Melanocyte of skin (primary cell): ENCODE measurements around a stretch of chr19.

GRCh38 chr19:3089598-3089905, 4.6 kb upstream of the GNA11 start:
- CAGE, long polyA plus RNA, 2 experiments: no peak in any of the 2 experiments

- CAGE, long polyA plus RNA, 2 experiments: no peak in any of the 2 experiments
Observed at GRCh38 chr19:3177142-3177580, 1.4 kb upstream of the S1PR4 start.

DNA sequence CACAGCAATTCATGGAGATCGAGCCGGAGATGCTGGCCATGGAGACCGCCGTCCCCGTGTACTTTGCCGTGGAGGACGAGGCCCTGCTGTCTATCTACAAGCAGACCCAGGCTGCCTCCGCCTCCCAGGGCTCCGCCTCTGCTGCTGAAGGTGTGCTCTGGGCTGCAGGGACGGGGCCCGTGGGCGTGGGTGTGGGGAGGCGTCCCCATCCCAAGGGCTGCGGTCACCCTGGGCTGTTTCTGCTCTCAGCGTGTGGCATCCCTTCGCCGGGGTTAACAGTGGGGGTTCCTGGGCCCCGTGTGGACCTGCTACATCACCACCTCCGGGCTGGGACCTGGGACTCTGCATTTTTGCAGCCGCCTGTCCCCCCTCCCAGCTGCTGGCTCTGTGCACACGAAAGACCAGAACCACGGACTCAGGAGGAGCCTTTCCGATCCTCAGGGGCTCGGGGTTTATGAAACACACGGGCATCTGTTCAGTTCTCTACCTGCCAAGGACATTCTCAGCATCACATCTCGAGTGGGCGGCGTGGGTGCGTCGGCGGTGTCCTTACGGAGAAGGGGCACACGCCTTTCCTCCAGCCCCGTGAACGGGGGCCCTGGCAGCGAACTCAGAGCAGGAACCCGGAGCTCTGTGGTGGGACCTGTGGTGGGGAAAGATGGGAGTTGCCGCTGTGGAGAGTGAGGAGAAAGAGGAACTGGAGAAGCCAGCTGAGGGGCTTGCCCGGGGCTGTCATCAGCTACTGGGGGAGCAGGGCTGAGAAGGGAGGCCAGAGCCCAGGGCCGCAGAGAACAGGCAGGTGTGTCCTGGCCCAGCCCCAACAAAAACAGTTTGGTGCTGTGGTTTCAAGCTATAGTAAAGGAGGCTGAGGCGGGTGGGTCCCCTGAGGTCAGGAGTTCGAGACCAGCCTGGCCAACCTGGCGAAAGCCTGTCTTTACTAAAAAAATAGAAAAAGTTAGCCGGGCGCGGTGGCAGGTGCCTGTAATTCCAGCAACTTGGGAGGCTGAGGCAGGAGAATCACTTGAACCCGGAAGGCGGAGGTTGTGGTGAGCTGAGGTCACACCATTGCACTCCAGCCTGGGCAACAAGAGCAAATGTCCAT, 7.9 kb downstream of the NCLN start:
- CAGE, long polyA plus RNA, 2 experiments: no peak in any of the 2 experiments

GRCh38 chr19:3343882-3344649, 22.3 kb upstream of the NFIC start:
- CAGE, long polyA plus RNA, 2 experiments: no peak in any of the 2 experiments

DNA sequence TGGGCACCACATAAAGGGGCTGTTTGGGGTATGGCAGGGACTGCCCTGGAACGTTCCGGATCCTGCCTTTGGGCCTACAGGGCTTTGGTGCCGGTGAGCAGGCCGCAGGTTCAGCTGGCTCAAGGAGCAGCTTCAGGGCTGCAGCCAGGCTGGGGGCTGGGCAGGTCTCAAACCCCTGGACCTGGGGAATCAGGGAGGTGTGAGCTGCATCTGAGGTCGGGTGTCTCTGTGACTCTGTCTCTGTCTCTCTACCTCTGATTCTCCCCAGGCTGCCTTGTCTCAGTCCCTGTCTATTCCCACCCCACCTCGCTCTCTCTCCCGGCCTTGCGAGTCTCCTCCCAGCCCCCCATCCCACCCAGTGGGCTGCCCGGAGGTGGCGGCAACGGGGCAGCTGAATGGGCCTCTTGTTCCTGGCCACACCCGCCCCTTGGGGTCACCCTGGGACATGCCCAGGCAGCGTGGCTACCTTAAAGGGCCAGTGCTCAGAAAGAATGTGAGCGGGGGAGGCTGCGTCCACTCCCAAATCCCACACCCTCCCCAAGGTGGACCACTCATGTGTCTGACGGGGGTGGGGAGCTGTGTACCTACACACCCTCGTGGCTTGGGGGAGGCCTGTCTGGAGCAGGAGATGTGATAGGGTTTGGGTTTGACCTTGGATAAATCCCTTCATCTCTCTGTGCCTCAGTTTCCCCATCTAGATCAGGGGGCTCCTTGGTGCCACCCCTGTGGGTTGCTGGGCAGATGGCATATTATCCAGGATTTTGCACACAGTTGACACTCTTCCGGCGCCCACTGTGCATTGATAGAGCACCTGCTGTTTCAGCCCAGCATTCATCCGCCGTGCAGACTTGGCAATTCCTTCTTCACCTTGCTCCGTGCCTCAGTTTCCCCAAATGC, 31.2 kb downstream of the NFIC start:
- CAGE, long polyA plus RNA, 2 experiments: no peak in any of the 2 experiments

GRCh38 chr19:3433239-3433891, 47.0 kb downstream of the SMIM24 start:
- CAGE, long polyA plus RNA, 2 experiments: no peak in any of the 2 experiments

GRCh38 chr19:3438997-3439260, 41.4 kb downstream of the SMIM24 start:
- CAGE, long polyA plus RNA, 2 experiments: no peak in any of the 2 experiments

DNA sequence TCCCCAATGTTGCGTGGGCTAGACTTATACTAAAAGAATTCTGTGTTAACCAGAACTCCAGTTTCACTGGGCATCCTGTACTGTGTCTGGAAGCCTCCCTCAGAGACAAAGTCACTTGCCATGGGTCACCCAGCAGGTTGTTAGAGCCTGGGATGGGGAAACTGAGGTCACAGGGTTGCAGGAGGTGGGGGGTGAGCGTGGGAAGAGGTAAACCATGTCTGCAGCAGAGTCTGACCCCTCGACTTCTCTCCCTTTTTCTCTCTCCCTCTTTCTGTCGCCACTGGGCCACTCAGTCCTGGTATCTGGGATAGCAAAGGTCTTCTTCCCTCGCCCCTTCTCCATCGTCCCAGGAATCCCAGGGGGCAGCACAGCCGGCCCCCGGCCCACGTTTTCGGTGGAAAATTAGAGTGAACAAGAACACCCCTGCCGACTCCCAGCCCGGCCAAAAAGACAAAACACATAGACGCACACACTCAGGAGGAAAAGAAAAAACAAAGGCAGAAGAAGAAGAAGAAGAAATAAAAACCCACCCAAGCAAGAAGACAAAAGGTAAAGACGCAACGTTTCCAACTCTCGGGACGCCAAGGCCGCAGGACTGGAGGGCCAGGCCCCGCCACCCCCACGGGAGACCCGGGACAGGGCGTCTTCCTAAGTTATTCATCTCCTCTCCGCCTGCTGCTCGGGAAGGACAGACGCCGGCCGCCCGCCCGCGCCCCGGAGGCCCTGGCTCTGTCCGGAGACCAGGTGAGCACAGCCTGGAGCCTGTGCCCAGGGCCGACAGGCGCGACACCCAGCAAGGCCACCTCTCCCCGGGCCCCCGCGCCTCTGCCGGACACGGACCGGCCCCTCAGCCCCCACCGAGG, 17.6 kb downstream of the SMIM24 start:
- CAGE, long polyA plus RNA, 2 experiments: no peak in any of the 2 experiments

DNA sequence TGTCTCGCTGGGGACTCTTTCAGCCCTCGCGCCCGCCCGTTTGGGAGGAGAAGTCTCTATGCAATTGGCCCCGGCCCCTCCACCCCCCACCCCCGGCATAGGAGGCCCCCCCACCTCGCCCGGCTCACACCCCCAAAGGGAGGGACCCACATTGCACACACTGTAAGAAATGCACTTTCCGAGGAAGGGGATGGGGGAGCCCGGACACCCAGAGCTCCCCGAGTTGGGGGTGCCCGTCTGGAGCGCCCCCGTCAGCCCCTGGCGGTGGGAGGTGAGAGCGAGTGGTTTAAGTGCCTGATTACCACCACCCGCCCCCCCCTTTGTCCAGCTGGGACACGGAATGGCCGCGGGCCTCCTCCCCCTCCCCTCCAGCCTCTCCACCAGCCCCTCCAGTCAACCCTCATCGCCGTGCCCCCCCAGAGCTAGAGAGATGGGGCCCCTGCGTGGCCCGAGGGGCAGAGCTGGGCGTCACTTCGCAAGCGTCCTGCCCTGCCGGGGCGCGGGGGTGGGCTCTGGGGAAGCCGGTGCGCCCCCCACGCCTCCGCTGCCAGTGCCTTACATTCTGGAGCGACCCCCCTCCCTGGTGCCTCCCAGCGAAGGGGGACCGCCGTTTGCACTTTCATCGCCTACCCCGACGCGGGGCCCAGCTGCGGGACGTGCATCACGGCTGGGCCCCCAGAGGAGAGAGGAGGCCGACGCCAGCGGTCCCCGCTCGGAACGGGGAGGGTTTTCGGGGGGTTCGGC, 16.6 kb downstream of the SMIM24 start:
- CAGE, long polyA plus RNA, 2 experiments: no peak in any of the 2 experiments

DNA sequence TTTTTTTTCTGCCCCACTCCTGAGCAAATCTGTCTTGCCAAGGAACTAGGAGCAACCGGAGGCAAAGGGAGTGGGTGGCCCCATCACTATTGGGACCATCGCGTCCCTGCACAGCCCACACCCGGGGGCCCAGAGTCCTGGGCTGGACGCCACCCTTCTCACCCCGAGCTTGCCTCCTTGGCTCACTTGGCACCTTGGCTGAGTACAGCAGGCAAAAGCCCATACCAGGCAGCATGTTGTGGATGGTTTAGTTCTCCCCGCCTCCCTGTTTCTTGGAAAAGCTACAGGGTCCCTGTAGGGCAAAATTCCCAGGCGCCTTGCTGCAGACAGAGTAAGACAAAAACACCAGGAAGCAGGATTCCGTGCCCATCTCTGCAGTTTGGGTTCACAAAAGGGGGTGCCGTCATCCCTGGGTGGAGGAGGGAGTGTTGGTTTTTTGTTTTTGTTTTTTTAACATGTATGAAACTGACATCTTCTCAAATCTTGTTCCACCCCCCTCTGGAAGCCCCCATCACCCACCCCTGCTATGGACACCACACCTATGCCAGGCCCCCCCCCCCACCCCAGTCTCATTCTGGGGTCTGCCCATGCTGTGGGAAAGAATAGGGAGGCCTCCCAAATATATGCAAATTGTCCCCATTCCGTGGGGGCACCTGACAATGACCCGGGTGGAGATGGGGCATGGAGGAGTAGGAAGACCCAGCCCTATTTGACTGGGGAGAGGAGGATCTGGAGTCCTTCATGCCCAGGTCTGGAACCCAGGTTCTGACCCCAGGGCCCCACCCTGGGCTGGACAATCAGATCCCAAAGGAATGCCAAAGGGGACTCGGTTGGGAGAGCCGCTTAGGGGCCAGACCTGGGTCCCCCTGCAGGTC, 13.4 kb downstream of the SMIM24 start:
- CAGE, long polyA plus RNA, 2 experiments: no peak in any of the 2 experiments

DNA sequence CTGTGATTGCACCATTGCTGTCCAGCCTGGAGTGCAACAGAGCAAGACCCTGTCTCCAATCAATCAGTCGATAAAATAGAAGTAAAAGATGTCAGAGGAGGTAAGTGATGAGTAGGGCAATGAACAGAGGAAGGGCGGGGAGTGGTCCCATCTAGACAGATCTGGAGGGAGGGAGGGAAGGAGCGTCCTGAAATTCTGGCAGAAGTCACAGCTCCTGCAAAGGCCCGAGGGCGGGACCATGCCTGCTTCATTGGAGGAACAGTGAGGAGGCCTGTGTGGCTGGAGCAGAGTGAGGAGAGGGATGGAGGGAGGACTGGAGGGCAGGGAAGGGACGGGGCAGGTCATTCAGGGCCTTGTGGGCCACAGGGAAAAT, 9.6 kb downstream of the SMIM24 start:
- CAGE, long polyA plus RNA, 2 experiments: no peak in any of the 2 experiments

DNA sequence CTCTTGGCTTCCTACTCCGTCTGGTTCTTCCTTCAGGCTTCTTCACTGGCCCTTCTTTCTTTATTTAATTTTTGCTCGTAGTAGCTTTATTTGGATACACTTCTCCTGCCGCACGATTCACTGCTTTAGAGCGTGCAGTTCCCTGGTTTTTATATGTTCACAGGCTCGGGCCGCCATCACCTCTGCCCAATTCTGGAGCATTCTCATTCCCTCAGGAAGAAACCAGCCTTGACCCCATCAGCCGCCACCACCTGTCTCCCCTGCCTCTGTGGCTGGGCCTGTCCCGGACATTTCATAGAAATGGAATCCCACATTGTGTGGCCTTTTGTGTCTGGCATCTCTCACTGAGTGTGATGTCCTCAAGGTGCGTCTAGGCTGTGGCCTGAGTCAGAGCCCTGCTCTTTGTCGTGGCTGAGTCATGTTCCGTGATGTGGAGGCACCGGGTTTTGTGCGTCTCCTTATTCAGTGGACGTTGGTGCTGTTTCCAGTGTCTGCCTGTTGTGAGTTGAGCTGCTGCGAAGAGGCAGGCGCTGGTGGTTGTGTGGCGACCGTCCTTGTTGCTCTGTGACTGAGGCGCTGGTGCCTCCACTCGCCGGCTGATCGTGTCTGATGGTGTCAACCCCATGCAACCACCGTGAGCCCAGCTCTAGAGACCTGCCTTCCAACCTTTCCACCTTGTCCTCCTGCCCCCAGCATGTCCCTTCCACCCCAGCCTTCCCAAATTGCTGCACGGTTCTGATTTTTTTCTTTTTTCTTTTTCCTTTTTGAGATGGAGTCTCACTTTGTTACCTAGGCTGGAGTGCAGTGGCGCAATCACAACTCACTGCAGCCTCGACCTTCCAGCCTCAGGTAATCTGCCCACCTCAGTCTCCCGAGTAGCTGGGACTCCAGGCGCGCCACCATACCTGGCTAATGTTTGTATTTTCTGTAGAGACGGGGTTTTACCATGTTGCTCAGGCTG, 3.6 kb downstream of the FZR1 start:
- CAGE, long polyA plus RNA, 2 experiments: no peak in any of the 2 experiments

GRCh38 chr19:3516608-3517460, 10.7 kb downstream of the FZR1 start:
- CAGE, long polyA plus RNA, 2 experiments: no peak in any of the 2 experiments

- CAGE, long polyA plus RNA, 2 experiments: no peak in any of the 2 experiments
Observed at GRCh38 chr19:3528856-3529554, 10.0 kb upstream of the TEKTIP1 start.

- CAGE, long polyA plus RNA, 2 experiments: no peak in any of the 2 experiments
Observed at GRCh38 chr19:3548507-3549201, 8.7 kb downstream of the MFSD12 start.

GRCh38 chr19:3554269-3554938, 3.0 kb downstream of the MFSD12 start:
- CAGE, long polyA plus RNA, 2 experiments: no peak in any of the 2 experiments

DNA sequence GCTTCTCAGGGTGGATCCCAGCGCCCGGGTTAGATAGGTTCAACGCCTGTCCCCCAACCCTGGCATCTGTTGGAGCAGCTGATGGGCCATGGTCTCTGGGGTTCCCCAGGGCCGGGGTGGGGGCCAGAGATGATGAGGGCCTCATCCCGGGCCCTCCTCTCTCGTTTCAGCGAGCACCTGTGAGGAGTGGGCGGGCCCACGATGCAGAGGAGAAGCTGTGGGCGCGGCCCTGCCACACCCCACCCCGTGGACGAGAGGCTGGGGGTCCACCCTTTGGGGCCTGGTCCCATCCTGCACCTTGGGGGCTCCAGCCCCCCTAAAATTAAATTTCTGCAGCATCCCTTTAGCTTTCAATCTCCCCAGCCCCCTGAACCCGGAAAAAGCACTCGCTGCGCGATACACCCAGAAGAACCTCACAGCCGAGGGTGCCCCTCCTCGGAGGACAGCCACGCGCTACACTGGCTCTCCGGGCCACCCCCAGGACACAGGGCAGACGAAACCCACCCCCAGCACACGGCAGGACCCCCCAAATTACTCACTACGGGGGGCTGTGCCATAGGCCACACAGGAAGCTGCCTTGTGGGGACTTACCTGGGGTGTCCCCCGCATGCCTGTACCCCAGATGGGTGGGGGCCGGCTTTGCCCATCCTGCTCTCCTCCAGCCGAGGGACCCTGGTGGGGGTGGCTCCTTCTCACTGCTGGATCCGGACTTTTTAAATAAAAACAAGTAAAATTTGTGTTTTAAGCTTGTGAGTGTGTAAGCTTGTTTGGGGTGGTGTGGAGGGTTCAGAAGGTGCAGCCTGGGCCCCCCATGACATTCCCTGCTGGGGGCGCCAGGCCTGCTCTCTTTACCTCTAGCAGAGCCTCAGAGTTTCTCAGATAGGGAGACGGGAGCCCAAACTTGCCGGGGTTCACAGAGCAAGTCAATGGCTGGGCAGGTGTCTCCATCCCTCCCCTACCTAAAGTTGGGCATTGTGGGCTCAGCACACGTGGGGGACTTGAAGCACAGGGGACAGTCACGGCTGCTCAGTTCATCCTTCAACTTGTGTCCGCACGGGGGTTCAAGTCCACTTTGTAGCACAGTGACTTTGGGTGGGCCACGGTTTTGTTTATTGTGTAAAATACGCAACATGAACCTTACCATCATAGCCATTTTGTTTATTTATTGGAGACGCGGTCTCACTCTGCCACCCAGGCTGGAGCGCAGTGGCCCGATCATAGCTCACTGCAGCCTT, 6.0 kb downstream of the HMG20B start:
- CAGE, long polyA plus RNA, 2 experiments: no peak in any of the 2 experiments

DNA sequence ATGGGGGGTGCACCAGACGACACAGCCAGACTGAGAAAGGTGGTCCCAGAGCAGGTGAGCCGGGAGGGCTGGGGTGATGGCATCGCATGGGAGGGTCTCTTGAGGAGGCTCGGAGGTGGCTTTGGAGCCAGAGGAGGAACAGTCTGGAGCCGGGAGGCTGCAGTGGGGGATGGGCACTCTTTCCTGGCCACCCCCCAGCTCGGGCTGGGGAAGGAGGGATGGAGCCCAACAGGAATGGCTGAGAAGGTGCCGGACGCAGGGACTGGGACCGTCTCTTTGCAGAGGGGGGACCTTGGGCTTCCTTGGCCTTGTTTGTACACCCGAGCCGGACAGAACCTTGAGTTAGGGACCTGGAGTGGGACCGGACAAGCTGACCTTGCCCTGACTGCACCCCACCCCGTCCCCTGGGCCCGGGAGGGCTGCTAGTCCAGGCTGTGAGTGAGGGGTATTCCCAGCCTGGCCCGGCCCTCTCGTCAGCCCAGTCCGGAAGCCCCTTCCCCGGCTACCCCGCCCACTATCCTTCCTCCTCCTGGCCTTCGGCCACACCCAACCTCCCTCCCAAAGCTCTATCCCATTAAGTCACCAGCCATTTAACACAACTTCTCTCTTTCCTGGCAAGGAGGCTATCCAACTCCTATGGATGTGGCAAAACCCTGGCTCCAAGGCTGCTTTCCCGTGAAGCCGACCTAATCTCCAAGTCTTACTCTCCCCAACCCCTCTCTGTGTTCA, 845 bp upstream of the TBXA2R start:
- CAGE, long polyA plus RNA, 2 experiments: no peak in any of the 2 experiments

GRCh38 chr19:3684698-3685349, 15.4 kb downstream of the PIP5K1C start:
- CAGE, long polyA plus RNA, 2 experiments: no peak in any of the 2 experiments

- CAGE, long polyA plus RNA, 2 experiments: no peak in any of the 2 experiments
Observed at GRCh38 chr19:3688267-3689150, 11.8 kb downstream of the PIP5K1C start.